PC-3 (cell line): ENCODE measurements around the gene CYP26C1.

- RAMPAGE, long total RNA: no peak
These were observed 109.5 kb downstream of the BTAF1 start for GRCh38 chr10:92032790-92033818.

- RAMPAGE, long total RNA: no peak
These were observed 179.2 kb downstream of the BTAF1 start for GRCh38 chr10:92102577-92103399.

DNA sequence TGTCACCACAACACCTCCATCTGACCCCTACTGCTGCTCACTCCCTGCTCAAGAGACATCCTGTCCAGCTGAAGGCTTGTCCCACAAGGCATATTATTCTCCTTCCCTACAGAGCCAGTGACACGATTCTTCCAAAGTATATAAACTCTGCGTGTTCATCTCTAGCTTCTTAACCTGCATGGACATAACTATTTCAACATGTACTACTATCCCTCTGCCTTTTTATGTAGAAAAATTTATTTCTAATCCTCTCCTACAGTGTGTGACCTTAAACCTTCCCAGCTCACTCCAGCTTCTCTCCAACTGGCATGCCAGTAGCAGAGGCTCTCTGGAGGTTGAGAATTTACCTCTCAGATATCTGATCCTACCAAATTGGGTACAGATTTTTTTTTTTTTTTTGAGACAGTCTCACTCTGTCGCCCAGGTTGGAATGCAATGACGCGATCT lies 182.0 kb downstream of the CPEB3 start:
- RAMPAGE, long total RNA: no peak

DNA sequence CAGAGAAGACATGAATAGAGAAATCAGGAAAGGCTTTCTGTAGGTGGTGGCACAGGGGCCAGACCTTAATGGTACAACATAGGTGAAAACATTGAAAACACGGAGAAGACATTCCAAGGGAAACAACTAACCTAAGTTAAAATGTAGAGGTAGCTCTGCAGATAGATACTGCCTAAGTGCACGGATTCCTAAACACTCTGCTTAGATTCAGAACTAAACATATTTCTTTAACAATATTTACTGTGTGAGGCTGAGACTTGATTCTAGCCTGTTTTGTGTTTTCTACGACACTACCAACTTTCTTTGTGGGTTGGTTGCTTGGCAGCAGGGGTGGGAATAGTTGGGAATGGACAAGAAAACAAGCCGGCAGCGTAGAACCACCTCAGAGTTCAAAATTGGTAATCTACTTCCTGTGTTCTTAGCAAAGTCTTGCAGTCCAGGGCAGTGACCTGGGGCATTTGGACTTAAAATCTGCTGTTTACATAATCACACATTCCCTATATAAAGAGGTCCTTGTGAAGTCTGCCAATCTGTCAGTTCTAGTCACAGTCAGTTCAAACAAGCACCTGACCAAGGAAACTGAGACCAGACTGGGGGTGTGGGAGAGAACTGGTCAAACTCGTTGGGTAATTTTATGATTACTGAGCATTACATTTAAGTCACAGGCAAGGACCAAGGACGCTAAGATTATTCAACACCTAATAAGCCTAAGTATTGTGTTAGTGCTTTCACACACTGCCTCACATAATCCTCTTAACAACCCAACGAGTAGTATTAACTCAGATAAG lies 168.0 kb downstream of the CPEB3 start:
- RAMPAGE, long total RNA: no peak

GRCh38 chr10:92240283-92240980 lies 50.4 kb downstream of the CPEB3 start:
- RAMPAGE, long total RNA: no peak

DNA sequence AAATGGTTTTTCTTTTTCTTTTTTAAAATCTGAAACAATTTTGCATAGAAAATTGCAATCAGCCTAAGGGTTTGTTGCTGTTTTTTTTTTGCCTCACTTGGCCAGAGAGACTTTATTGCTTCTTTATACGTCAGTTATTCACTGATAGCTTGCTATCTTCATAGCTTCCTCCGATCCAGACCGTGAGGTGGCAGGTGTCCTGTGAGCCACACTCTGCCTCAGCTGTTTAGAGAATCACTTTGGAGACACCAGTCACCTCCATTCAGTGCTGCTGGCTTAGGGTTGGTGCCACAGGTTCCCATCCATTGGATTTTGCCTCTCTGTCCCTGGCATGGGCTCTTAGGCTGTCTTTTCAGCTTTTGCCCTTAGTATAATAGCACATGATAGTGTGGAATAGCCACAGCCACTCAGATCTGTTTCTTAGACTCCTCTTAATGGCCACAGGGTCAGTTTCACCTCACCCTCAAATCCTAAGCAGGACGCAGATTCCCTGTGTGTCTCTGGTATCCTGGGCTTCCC lies 68.0 kb downstream of the HHEX start:
- RAMPAGE, long total RNA: no peak

GRCh38 chr10:92849715-92849978 lies 1.3 kb downstream of the EXOC6 start:
- RAMPAGE, long total RNA: no peak

DNA sequence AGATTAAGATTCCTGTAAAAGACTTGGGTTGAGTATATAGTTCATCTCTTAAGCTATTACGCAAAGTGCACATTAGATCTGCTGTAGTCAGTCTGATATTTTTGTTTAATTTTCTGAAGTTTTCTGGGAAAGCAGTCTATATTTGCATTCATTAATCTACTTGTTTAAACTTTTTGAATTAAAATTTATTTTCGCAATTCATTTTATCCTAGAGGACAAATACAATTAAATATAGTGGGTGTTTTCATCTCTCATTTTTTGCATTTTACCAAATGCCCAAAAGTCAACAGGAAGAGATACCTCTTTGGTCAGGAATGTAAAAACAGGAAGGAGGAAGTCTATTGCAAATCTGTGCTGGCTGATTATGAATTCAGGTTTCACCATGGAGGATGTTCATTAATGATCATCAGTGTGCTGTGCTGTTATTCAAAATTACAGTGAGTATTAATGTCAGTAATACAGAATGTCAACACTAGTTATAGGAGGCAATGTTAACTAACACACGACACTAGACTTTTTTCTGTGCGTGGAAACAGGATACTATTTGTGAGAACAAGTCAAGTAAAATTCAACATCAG lies 24.6 kb downstream of the EXOC6 start:
- RAMPAGE, long total RNA: no peak

- RAMPAGE, long total RNA: no peak
These were observed at the start of gene CYP26C1 for GRCh38 chr10:93060727-93060926. Gene CYP26C1 (plus strand): TSS chr10:93060798.

DNA sequence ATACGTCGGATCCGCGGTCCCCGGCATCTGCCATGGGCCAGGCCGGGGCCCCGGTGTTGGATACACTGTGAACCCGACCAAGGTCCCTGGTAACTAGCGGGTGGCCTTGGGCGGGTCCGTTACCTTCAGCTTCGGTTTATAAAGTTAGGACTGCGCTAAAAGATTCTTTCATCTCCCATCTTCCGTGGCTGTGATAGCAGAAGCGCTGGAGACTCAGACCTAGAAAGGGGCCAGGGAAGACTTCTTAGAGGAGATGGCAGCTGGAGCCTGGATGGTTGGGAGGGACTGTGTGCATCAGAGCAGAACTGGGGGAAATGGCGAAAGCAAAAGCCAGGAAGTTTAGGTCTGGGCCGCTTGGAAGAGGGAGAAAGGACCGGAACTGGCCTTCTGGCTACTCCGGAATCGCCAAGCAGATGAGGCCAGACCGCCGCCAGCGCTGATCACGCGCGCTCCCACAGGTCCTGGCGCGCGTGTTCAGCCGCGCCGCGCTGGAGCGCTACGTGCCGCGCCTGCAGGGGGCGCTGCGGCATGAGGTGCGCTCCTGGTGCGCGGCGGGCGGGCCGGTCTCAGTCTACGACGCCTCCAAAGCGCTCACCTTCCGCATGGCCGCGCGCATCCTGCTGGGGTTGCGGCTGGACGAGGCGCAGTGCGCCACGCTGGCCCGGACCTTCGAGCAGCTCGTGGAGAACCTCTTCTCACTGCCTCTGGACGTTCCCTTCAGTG lies 1.8 kb downstream of the CYP26C1 start:
- RAMPAGE, long total RNA: no peak

- RAMPAGE, long total RNA: no peak
These were observed 107.6 kb downstream of the CYP26A1 start for GRCh38 chr10:93181149-93181802.

DNA sequence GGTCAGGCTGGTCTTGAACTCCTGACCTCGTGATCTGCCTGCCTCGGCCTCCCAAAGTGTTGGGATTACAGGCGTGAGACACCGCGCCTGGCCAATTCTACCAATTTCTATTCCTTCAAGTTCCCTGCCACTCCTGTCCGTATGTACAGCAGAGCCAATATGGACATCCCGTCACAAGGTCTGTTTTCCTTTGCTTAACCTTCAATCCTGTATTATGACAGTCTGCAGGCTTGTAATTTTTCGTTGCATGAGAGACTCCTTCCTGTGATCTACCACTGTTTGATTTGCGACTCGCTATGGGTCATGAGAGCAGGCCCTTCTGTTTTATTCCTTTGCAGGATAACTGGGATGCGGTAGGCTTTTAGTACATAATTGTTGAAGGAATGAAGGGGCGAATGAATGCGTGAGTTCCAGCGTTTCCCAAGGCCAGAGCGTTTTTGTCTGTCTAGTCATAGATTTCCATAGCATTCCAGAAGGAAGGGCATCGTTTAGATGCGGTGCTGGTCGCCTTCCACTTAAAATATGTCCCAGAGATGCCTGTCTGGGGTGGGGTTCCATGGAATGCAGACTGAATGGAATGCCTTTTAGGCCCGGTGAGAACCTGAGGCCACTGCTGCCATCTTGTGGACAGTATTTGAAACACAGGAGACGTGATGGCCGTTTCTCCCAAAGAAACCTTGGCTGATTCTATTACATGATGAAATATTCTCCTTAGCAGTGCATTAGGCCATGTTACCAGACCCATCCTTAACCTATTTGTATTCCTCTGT lies 193.3 kb downstream of the MYOF start:
- RAMPAGE, long total RNA: no peak

- RAMPAGE, long total RNA: no peak
These were observed 68.8 kb downstream of the MYOF start for GRCh38 chr10:93413094-93414009.

GRCh38 chr10:93435896-93436368 lies 46.2 kb downstream of the MYOF start:
- RAMPAGE, long total RNA: no peak

- RAMPAGE, long total RNA: no peak
These were observed 13.6 kb downstream of the MYOF start for GRCh38 chr10:93468337-93469089.

- RAMPAGE, long total RNA: no peak
These were observed 6.4 kb downstream of the MYOF start for GRCh38 chr10:93475683-93476189.

DNA sequence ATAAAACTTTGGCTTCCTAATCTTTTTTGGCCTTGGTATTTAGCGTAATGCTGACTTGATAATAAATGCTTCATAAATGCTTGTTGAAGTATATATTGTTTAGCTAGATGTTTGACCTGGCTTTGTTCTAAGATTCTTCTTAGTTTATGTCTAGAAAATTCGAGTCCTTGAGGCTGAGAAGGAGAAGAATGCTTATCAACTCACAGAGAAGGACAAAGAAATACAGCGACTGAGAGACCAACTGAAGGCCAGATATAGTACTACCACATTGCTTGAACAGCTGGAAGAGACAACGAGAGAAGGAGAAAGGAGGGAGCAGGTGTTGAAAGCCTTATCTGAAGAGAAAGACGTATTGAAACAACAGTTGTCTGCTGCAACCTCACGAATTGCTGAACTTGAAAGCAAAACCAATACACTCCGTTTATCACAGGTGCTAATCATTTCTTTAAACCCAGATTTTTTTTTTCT lies 6.6 kb downstream of the CEP55 start:
- RAMPAGE, long total RNA: no peak

GRCh38 chr10:93702001-93702287 lies 448 bp downstream of the FRA10AC1 start:
- RAMPAGE, long total RNA: no peak

DNA sequence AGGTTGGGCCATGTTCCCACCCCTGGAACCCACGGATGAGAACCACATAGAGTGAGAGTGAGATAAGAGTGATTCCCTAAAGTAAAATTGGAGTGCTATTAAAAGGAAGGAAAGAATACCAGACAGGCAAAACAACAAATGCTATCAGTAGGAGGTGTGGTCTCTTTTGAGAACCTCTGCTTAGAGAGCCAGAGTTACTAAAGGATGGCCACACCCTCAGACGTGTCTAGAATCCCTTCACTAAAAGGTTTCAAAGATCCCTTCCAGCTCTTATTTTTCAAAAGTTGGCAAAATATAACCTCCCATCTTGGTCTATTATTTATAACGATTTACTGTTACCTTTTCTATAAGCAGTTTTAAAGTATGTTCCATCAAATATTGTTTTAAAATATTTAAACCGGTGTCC lies 49.3 kb downstream of the LGI1 start:
- RAMPAGE, long total RNA: no peak

GRCh38 chr10:93907430-93908017 lies 13.7 kb downstream of the SLC35G1 start:
- RAMPAGE, long total RNA: no peak